Umbilical cord (tissue), 2 donors: ENCODE results near the gene TXNDC16.

DNA sequence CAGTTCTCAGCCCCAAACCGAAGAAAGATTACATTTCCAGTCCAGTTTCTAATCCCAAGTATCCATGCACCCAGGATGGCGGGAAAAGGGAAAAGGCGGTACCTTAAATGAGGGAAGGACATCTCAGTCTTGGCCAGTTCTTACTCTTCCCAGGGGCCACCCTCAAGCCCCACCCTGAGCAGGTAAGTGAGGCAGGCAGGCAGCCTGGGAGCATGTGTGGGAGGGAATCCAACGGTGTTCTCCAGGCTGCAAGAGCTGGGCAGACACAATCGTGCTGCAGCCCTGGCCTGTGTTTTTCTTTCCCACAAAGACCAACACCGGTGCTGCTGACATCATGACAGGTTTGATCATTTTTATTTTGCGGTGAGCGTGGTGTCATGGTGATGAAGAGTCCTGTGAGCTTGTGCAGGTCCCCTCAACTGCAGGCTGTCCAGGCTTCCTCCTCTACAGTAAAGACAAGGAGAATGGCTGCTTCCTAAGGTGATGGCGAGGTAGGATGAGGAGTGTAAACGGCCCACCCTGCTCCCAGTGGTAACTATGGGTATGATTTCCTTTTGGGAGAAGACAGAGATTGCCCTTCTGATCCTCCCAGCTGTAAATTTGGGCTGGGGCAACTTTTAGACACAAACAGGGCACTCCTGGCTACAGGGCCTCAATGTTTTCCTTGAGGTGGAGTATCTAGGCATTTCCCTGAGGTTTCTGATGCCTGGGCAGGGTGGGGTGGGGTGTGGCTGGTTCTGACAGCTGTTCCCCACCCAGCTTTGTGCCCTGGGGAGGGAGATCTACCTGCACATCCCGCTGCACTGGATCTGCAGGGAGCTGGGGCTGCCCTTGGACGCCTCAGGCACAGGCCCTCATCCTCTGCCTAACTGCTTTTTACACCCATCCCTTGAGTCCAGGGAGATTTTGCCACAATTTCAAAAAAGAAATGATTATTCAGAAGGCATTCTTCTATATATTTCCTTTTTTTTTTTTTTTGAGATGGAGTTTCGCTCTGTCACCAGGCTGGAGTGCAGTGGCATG is 109.1 kb downstream of the VCPKMT start:
- RAMPAGE, long total RNA = no peak

- RAMPAGE, long total RNA = no peak
Measured at GRCh38 chr14:50106188-50106735, 10.1 kb downstream of the VCPKMT start.

DNA sequence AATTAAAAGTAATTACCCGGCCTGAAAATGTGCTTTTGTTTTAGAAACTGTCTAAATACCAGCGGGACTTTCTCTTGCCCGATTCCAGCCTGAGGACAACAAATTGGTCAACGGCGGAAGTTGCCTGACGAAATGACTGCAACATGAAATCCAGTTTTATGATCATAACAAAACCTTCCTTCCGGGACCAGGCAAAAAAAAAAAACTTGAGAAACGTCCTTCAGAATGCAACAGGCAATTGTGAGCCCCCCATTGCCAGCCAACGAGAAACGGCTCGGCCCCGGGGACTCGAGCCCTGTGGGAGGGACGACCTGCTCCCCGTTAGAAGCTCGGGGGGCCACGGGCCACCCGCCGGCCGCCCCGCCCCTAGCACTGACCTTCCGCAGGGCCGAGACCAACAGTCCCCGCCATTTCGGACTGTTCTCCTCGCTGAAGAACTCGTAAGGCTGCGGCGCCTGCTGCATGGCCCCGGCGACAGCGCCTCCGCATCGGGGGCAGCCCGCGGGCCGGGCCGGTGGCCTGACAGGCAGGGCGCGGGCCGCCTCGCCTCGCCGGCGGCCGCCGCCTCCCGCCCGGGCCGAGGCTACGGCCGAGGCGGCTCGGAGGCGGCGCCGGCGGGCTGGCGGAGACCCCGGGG is 440 bp downstream of the SOS2 start:
- RAMPAGE, long total RNA = no peak

GRCh38 chr14:50531700-50532219 is 609 bp downstream of the MAP4K5 start:
- RAMPAGE, long total RNA = no peak

GRCh38 chr14:50739658-50740062 is 71.6 kb upstream of the SAV1 start:
- RAMPAGE, long total RNA = no peak

DNA sequence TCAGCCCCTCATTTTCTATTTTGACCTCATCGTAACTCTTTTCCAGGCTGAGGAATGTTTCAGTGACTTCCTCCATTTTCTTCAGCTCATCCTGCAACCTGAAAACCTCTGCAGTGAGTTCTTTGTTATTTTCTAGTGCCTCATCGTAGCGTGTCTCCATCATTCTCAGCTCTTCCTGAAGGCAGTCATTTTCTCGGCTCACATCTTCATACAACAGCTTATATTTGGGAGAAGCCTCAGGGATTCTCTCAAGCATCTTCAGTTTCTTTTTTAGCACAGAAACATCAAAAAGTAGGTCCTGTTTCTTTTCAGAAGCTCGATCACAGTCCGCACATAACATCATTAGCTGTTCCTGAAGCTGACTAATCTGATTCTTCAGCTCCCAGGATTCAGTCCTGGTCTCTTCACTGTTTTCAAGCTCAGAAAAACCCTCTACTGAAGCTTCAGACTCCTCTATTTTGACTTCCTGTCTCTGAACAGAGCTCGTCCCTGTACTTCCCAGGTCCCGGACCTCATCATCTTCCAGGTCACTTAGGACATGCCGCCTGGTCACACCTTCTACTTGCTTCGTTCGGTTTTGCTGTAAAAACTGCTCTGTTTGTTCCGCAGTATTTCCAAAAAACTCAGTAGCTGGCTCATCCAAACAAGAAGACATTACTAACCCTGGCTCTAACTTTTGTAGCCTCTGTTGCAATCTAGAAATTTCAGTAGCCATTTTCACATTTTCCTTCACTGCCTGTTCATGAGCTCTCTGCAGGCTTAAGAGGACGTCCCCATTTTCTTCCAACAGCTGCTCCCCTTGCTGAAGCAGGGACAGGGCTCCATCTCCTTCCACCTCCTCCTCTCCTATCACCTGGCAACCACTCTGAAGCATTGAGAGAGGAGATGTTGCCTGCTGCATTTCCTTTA is 73.6 kb downstream of the NIN start:
- RAMPAGE, long total RNA = no peak

- RAMPAGE, long total RNA = no peak
Measured at GRCh38 chr14:50772155-50772900, 58.6 kb downstream of the NIN start.

DNA sequence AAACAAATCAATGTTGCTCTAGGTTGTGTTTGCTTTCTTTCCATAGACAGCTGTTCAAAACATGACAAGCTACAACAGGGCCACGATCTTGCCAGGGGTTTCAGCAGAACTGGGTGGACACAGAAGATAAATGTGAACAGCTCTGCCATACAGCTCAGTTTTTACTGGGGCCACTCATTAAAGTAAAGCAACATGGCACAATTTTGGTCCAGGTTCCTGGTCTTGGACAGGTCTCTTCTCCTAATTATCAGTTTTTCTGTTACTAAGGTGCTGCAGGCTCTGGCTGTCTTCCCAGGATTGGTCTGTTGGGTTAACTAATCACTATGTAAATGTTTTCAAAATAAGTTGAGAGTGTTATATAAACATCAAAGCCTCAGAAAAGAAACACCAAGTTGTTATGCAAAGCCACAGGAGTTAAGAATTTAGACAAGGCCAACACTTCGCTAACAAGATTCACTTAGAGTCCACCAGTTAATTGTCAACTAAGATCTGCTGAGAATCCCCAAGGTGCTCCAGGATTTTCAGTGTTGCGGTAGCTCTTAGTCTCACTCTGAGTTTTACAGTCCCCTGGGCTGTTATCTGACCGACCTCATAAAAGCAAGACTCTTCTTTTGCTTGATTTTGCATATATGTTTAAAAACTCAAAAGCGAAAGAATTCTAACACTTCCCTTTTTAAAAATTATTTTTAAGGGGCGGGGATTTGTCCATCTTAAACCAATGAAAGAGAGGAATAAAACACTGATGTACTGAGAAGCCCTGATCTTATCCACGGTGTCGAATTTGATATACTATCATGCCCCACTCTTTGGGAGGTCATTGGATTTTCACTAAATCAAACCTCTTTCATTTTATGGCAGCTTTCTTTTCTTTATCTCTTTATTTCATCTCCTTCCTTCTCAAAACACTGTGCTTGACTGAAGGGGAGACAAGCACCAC is 7.2 kb downstream of the NIN start:
- RAMPAGE, long total RNA = no peak

DNA sequence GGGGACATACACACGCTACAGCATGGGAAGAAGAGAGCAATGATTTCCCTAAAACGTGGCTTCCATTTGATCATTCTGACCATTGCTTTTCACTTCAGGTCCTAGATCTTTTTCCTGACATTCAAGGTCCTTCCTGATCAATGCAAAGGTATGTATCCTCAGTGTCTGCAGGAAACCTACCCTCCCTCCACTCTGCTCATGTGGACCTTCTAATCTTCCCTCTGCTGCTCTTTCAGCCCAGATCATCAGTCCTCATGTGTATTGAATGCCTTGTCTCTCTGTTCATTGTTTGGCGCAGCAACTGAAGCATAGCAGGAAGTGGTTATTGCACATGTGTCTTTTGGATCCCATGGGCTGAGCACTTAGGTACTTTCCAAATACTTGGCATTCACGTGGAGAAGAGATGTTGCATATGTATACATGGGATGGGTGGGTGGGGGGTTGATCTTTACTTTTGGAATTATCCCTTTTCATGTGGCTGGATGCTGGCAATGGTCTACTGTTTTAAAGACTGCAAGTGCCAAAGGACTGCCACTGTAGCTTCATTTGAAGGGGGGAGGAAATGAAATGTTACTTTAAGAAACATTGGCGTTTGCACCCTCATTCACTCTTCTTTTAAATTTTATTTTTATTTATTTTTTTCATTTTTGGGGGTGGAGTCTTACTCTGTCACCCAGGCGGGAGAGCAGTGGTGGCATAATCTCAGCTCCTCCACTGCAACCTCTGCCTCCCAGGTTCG is 4.4 kb upstream of the NIN start:
- RAMPAGE, long total RNA = no peak

DNA sequence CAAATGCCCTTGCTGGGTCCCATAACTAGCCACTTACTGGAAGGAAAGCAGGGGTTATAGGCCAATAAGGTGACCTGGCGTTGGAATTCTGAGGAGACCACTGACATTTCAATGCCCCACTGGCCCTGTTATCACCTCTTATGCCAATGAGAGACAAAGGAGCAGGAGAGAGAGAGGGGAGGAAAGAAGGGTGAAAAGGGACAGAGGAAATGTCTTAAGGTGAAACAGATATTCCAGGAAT is 78.6 kb upstream of the FRMD6 start:
- RAMPAGE, long total RNA = no peak

DNA sequence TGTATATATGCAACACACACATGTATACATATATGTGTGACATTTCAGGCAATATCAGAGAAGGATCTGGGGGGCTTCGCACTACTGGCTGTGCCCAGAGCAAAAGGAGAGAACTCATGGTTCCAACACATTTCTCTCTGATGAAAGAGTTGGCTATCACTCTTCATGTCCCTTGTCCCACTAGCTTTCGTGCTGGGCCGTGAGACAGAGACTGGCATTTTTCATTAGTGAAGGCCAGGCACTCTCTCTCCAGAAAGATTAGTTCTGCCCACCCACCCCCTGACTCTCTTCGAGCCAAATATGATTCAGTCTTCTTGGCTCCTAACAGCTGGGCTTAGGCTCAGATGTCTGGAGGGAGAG is 5.3 kb upstream of the GNG2 start:
- RAMPAGE, long total RNA = no peak

- RAMPAGE, long total RNA = no peak
Measured at GRCh38 chr14:51881157-51881717, 20.8 kb downstream of the GNG2 start.

DNA sequence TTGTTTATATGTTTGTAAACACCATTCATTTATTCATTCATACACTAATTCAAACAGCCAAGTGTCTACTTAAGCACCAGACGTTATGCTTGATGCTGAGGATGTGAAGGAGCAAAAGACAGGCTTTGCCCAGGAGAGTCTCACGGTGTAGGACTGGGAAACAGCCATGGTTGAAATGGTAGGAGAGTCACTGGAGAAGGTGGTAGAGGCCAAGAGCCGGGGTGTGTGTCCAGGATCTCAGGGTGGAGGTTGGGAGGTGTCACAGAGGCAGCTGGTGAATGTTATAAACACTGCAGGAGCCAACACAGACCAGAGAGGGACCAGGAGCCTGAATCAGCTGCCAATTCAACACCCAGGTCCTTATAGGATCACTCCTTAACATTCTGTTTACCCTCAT is 7.5 kb downstream of the NID2 start:
- RAMPAGE, long total RNA = no peak

GRCh38 chr14:52268134-52269103 is 921 bp downstream of the PTGDR start:
- RAMPAGE, long total RNA = no peak

GRCh38 chr14:52316481-52317023 is 2.4 kb downstream of the PTGER2 start:
- RAMPAGE, long total RNA = no peak

- RAMPAGE, long total RNA = start-site peak on the minus strand at chr14:52552459-52552566, 31 and 17 reads in 2 replicates
Measured at GRCh38 chr14:52551472-52552604, at the start of gene TXNDC16. Gene TXNDC16, minus strand, starts transcription at chr14:52552505.

GRCh38 chr14:52790407-52790827 is 990 bp downstream of the GNPNAT1 start:
- RAMPAGE, long total RNA = no peak

GRCh38 chr14:52948049-52948484 is 2.8 kb downstream of the FERMT2 start:
- RAMPAGE, long total RNA = no peak

GRCh38 chr14:53153479-53153644 is 239 bp upstream of the DDHD1 start:
- RAMPAGE, long total RNA = no peak

DNA sequence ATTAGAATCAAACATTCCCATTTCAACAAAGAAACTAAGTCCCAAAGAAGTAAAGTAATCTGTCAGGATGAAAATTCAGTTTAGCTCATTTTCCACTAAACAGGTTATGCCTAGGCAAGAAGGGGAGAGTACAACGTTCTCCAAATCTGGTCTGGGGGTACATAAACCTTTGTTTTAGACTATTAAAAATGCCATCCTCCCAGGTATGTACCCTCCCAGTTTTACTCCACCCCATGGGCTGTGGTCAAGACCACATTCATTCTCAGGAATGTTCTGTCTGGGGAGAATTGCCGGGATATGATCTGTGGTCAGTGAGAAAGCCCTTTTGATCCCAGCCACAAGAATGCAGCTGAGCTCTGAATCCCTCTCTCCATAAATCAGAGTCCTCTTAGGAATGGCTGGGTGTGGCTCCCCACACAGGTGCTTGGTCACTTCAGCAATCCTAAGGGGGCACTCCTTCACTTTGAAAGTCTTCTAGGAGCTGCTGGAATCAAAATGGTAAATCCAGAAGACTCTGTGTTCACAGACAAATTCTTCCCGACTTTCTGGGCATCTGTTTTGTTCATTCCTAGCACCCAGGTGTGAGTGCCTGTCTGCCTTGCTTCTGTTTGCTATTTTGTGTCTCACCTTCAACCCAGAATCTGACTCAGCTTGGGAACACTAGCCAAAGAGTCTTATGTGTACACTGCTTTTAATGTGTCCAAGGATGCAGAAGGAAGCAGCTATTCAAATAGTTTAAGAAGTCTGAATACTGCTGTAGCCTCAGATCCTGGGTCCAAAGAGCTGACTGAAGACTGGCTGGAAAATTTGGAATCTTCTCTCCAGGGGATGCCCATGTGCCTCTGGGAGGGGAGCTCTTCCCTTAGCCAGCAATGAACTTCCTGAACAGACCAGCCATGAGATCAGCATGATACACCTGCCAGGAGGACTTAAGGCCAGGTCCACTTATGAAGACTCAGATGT is 144.6 kb upstream of the CDKN3 start:
- RAMPAGE, long total RNA = no peak